ENCODE results near the gene SANBR.

DNA sequence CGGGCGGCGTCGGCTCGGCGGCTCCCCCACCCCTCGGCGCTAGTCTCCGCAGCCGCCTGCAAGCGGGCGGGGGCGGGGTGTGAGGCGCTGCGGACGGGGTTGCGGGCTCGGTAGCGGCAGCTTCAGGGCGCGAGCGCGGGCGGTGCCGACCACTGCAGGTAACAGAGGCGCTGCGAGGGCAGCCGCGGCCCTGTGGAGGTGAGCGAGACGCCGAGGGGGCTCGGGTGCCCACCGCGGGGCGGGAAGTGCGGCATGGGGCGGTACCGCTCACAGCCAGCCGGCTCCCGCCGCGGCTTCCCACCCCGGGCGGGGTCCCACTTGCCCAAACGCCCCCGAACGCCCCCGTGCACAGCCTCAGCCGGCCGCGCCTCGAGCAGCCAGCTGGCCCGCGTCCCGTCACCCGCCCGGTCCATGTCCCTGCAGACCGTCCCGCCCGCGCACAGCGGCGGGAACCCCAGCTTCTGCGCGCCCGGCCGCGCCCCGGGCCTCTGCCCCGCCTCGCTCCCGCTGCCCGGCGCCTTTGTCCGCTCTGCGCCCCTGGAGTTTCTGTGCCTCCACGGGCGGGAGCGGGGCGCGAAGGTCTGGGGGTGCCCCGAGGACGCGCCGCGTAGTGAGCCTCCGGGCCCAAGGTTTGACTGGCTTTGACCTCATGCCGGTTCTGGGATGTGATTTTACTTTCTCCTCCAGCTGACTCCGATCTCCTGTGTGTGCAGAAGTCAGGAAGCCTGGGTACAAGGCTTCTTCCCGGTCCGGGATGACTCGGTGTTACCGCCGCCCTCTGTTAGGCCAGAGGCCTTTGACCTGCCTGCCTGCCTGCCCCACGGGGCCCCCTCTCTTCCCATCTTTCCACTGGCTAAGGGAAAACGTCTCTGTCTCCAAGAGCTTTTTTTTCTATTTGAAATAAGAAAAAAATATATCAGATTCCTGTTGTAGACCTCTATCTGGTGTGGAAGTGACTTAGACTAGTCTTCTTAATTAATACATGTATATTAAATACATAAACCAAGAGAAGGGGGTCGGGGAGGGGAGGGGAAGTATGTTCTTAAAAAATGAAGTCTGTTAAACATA is at the start of gene SANBR:
TSS of gene SANBR (plus strand) at position 42 of the 1,068 bp plus-strand sequence.
- PRO-cap = bidirectional peak, plus-strand start at position 42 of the sequence, minus-strand start outside the sequence

DNA sequence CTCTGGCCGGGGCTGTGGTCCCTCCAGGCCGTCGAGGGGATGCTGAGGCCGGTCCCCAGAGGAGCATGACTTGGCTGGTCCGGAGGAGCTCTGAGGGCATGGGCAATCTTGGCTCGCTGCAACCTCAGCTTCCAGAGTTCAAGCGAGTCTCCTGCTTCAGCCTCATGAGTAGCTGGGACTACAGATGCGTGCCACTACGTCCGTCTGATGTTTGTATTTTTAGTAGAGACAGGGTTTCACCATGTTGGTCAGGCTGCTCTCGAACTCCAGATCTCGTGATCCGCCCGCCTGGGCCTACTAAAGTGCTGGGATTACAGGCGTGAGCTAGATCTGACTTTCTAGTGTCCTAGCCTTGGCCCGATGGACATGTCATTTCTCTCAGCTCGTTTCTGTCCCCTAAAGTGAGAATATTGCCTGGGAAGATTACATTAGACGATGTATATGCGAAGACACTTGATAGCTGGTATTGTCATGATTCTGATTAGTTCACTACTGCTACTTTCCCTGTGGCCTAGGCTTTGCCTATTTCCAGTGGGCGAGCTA is 16.3 kb downstream of the C2orf74 start:
- PRO-cap = no peak

DNA sequence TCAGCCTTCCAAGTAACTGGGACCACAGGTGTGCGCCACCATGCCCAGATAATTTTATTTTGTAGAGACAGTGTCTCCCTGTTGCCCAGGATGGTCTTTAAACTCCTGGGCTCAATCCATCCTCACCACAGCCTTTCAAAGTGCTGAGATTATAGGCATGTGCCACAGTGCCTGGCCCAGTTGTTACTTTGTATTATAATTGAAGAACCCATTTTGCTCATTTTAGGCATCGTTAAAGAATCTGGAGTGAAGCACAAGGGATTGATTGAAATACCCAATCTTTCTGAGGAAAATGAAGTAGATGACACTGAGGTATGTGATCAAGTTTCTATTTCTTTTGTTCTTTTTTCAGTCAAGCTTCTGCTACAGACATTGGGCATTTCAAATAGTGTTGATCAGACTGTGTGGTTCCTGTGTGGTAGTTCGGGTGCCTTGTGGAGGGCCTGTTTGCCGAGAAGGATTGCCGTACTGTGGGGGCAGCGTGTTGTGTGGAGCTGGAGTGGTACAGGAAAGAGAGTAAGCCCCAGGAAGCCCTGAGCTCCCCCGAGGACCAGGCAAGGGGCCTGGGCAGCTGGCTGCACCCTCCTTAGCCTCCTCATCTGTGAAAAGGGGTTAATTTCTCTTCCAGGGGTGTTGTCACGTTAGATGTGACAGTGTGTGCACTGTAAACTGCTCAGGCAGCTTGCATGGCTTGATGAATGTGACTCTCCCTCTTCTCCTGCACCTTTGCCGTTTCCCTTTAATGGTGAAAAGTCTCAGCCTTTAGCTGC is 19.3 kb downstream of the C2orf74 start:
- PRO-cap = no peak

DNA sequence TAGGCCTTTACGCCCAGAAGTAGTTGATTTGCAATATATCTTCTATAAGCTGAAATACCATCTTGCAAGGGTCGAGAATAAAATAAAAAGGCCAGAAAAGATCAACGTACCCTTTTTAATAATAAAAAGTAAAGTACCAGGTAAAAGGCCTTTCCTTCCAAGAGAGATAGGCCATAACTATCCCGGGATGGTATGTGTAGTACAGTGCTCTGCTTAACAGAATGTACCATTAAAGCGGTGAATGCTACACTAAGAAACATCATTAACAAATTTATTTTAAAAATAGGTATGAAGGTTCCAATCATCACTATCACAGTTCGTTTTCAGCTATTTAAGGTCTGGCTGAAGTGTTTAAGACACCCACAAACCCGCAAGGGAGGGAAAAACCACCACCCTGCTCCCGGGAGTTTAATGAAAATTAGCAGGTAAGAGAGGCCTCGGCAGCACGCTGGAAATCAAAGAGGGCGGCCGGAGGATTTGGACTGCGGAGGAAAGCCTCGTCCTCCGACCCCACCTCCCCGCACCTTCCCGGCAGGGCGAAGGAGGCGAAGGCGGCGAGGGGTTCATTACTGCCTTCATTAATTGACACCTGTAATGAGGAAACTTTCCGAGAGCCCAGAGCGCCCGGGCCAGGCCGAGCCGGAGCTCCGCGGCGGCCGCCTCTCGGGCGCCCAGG is 964 bp downstream of the USP34 start:
- PRO-cap = no peak

- PRO-cap = unidirectional peak, minus-strand start at chr2:61539352; unidirectional peak, minus-strand start at chr2:61539407
Observed at GRCh38 chr2:61539162-61539636, 1.0 kb upstream of the XPO1 start.

DNA sequence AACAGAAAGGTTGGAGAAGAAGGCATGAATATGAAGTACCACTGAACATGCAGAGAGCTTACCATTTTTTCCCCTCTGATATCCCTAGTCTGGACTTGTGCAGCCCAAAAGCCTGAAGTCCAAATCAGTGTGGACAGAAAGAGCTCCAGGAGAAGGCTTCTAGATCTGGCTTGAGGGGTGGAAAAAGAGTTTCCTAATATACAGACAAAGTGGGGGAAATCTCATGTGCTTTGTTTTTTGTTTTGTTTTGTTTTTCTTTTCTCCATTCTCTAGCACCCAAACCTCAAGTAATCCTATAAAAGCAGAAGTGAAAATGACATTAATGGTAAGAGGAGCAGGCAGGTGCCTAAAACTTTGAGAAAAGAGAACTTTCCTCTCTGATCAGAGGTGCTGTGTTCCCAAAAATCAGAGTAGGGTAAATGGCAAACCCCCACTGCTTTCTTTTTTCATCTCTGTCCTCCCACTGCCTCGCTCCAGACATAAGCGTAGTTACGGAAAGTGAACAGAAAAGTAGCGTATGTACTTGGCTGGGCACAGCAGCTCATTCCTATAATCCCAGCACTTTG is 77.9 kb downstream of the FAM161A start:
- PRO-cap = no peak

DNA sequence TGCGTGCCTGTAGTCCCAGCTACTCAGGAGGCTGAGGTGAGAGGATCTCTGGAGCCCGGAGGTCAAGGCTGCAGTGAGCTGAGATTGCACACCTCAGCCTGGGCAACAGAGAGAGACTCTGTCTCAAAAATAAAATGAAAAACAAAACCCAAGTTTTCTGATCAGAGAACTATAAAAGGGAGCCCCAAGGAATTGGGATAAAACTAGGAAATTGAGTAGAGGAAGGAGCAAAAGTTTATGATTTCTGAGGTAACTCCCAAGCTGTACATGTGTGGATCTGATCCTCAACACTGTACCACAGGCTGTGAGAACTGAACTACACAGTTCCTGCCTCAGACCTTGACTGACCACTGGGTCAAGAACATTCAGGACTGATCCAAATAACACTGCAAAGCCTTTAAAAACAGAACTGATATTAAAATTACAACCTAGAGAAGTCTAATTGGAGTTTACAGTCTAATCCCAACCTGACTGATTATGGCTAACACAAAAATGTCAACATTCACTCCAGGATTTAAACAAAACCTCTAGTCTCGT is 77.3 kb downstream of the FAM161A start:
- PRO-cap = no peak

DNA sequence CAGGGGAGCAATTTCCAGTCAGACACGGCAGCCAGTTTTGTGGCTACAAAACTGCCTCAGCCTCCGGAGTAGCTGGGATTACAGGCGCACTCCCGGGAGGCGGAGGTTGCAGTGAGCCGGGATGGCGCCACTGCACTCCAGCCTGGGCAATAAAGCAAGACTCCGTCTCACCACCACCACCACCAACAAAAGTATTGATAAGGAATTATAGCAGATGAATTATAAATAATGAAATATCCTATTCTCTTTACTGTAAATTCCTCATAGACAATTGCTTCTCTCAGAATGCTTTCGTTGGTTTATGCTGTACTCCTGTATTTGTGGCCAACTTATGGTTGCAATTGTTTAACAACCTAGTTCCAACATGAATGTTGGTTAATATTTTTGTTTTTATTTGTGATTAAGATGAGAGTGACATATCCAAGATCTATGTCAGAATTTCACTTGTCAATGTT is 1.5 kb upstream of the FAM161A start:
- PRO-cap = no peak

GRCh38 chr2:61887620-61888276 is 708 bp downstream of the CCT4 start:
- PRO-cap = no peak

DNA sequence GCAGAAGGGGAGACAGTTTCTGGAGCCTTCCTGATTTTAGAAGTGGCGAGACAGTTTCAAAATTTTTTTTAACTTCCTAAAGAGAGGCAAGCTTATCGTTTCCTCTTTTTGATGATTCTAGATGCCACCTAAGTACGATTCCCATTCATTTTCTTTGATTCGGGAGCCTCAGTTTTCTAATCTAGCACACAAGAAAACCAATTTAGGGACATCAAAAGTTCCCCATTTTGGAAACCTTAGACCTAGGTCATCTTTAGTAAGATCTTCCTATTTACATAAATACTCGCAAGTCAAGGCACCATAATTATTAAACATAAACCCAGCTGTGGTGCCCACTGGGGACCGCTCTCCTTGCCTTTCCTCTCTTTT is 96.8 kb upstream of the B3GNT2 start:
- PRO-cap = no peak

DNA sequence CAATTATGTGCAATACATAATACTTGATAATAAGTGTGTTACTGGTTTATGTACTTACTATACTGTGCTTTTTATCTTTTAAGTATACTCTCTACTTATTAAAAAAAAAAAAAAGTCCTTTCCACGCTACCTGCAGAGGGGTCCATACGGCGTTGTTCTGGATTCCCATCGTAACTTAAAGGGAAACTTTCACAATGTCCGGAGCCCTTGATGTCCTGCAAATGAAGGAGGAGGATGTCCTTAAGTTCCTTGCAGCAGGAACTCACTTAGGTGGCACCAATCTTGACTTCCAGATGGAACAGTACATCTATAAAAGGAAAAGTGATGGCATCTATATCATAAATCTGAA is 49.8 kb upstream of the B3GNT2 start:
- PRO-cap = no peak

- PRO-cap = no peak
Observed at GRCh38 chr2:62225939-62226532, 30.1 kb downstream of the B3GNT2 start.

DNA sequence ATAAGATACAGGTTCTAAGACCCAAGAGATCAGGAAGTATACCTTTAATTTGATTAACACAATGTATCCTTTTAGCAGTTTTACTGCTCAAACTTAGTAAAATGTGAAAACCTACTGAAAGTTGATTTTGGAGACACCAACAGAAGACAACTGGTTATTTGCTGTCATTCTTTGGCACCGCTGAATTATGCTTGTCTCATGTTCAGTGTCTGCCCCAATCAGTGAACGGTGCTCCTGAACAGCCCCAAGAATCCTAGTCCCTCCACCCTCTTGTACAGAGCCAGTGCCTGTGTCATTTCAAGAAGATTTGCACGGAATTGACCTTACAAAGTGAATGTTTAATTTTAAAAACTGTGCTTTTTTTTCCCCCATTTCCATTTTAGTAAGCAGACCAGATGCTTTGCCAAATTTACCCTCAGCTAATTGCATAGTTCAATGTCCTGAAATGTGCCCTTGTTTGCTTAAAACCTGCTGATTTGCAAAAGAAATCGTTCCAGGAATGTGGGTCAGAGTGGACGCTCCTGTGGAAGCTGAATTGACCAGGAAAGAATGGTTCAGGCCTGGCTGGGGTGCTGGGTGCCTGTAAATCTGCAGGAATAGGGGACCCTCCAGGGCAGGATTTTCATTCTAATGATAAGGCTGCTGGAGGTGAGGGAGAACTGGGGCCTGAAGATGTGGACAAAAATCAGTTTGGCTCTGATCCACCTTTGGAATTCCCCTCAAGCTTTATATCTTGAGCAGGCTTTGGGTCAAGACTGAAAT is 20.2 kb downstream of the TMEM17 start:
- PRO-cap = bidirectional peak, plus-strand start at position 554 of the sequence, minus-strand start at position 272 of the sequence

- PRO-cap = no peak
Observed at GRCh38 chr2:62672498-62673106, 32.9 kb upstream of the EHBP1 start.

DNA sequence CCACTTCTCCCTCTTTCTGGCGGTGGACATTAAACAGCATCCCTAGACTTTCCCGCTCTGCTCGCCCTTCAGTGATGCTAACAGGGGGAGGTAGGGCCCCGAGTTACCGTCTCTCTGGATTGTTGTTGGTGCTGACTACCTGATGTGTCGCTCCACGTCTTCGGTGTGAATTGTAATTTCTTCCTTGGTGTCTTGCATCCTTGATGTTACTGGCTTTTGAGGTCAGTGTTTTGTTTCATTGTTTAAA is 944 bp downstream of the EHBP1 start:
- PRO-cap = no peak

GRCh38 chr2:63048042-63049286 is 2.2 kb upstream of the OTX1 start:
- PRO-cap = no peak

- PRO-cap = no peak
Observed at GRCh38 chr2:63820224-63820777, 21.4 kb upstream of the UGP2 start.

GRCh38 chr2:63840753-63840919 is 1.1 kb upstream of the UGP2 start:
- PRO-cap = bidirectional peak, plus-strand start at chr2:63840993, minus-strand start at chr2:63840822

DNA sequence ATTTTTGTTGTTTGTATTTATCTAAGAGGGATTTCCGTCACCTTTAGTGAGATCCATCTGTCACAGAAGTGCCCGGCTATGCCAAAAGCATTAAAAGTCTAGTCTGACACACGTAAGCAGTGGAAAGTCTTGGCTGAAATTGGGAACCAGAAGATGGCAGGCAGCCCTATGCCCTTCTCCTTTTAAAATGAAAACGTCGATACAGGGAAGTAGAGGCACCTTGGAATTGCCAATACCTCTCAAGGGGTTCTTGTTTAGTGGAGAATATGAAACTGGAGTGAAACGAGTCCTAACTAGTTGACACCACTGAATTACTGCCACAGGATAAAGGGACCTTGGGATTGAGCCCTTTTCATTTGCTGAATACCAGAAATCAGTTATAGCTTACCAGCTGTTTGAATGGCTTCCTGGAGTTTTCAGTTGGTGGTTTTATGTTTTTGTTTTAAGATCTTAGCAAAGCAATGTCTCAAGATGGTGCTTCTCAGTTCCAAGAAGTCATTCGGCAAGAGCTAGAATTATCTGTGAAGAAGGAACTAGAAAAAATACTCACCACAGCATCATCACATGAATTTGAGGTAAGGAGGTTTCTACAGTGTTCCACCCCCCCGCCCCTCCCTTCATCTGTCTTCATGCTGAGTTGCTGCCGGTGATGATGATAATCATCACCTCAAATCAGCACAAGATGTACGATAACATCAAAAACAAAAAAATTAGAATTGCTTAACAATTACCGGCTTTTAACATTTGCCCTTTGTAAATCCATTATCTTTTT is 14.3 kb downstream of the UGP2 start:
- PRO-cap = no peak

DNA sequence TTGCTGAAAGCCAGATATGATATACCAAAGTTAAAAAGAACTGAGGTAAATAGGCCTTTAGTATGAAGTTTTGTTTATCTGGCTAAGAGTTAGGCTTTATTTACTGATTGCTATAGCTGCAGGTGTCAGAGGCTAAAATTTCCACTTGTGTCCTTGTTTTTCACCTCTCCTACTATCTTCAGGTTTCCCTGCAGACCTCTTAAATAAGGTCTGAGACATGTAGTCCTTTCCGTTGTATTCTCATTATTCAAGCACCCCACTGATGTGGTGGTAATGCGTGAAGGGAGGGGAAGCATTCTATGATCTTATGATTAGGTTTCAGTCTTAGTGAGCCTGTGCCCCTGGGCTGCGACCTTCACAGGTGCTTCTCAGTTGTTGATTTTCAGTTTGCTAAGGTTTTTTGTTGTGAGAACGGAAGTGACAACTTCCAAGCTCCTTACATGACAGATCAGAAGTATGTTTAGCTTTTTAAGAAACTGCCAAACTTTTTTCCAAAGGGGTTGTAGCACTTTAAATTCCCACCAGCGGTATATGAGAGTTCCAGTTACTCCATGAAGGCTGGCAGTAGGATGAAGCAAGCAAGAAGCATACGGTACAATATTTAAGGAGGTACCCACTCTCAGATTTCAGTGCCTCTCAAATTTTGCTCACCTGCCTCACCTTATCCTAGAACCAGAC is 41.3 kb downstream of the VPS54 start:
- PRO-cap = no peak